Renal cortical epithelial cell (primary cell): ENCODE measurements around a stretch of chr7.

- RRBS = no CpG with 5 or more reads among the region's 8 CpGs
Observed at GRCh38 chr7:3529028-3529917, 228.2 kb downstream of the SDK1 start.

DNA sequence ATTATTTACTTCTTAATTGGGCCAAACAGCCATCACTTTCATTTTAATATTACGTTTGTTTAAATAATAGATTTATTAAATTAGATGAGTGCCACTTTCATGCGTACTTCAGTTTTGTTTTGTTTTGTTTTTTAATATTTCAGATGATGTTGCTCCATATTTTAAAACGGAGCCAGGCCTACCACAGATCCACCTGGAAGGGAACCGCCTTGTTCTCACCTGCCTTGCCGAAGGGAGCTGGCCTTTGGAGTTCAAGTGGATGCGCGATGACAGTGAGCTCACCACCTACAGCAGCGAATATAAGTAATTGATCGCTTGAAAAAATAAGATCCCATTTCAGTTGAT lies 317.9 kb downstream of the SDK1 start:
- RRBS = no CpG with 5 or more reads among the region's 9 CpGs

DNA sequence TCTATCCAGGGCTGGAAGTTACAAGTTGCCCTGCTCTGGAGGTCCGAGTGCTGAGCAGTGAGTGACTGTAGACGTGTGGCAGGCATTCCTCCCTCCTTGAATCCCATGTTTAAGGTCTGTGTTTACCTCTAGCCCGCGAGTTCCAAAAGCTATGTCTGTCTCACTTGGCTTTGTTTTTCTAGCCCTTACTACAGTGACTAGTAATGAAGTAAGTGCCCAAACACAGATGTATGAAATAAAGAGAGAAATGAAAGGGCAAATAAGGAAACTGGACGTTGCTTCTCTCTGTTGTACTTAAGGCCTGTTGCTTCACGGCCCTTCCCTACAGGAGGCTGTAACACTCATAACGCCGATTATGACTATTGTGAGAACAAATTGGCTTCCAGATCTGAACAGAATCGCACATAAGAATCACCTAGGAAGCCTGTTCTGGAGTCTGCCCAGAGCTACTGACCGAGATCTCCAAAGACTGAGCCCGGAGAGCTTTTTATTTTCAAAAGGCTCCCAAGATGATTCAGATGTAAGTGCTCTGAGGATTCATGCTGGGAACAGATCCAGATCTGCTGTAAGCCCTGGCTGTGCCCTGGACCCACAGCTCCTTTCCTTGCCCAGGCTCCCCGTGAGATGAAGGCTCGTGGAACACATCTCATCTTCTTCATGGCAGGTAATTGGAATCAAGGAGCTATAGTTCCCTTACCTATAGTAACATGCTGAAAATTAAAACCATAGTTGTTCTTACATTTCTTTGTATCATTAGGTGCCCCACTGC lies 432.6 kb downstream of the SDK1 start:
- RRBS = no CpG with 5 or more reads among the region's 13 CpGs

GRCh38 chr7:4238755-4239074 lies 443.4 kb upstream of the FOXK1 start:
- RRBS = no CpG with 5 or more reads among the region's 7 CpGs

GRCh38 chr7:4723461-4723756 lies 41.3 kb downstream of the FOXK1 start:
- RRBS = no CpG with 5 or more reads among the region's 10 CpGs

DNA sequence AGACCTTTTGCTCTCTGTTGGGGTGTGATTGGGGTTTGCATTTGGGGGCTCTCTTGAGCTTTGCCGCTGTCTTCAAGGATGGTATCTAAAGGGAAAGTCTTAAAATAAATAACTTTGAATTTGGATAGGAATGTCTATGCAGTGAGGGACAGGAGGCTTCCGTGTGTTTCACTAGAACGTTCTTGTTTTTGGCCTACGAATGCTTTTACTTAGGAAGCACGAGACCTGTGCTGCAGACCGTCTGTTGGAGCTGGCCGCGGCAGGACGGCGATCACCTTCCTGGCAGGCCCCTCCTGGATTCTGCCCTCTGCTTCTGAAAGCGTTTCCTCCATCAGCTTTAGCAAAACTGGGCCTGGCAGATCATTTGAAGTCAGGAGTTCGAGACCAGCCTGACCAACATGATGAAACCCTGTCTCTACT lies 44.0 kb downstream of the FOXK1 start:
- RRBS = no CpG with 5 or more reads among the region's 12 CpGs

GRCh38 chr7:4744202-4744537 lies 31.3 kb upstream of the AP5Z1 start:
- RRBS = no CpG with 5 or more reads among the region's 14 CpGs

DNA sequence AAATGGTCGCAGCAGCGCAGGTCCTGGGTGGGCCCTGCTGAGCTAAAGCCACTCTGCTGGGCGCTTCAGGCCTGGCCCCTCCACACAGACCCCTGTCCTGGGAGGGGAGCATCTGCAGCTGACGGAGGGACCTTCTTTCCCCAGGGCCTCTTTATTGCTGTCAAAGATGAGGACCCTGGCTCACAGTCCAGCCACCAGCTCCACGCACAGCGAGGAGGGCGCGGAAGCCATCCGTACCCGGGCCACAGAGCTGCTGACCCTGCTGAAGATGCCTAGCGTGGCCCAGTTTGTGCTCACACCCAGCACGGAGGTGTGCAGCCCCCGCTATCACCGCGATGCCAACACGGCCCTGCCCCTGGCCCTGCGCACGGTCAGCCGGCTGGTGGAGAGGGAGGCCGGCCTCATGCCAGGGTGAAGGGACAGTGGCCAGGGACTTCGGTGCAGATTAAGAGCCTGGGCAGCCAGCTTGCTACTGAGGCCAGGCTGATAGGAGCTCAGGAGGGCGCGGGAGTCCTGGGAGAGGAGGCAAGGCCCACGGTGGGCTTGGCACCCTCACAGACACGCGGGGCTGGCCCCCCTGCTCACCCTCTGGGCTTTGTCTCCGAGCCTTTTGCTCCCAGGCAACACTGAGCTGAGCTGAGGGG lies 15.7 kb downstream of the AP5Z1 start:
- RRBS = no CpG with 5 or more reads among the region's 27 CpGs

- RRBS = no CpG with 5 or more reads among the region's 56 CpGs
Observed at GRCh38 chr7:5046070-5047002, 676 bp downstream of the RBAK start.

GRCh38 chr7:5143062-5143624 lies 46.9 kb upstream of the WIPI2 start:
- RRBS = no CpG with 5 or more reads among the region's 15 CpGs

GRCh38 chr7:5143771-5144321 lies 46.2 kb upstream of the WIPI2 start:
- RRBS = no CpG with 5 or more reads among the region's 18 CpGs

DNA sequence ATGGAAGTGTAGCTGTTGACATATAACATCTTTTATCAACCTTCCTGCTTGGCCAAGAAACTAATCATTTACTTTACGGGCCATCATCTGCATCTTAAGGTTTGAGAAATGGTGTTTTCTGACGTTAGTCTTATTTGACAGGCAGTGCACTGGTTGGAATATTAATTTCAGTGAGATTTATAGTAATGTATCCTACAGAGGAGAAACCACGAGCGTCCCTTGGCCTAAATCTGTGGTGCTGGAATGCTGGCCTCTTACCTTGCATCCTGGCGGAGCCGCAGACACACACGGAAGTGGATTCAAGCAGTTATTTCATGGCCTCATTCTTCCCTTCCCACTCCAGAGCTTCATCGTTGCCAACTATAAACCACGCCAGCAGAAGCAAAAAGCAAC lies 13.0 kb downstream of the WIPI2 start:
- RRBS = no CpG with 5 or more reads among the region's 9 CpGs

- RRBS = no CpG with 5 or more reads among the region's 39 CpGs
Observed at GRCh38 chr7:5227898-5228500, 38.0 kb downstream of the WIPI2 start.

- RRBS = 55% methylated on average over 8 of the region's 25 CpGs
Observed at GRCh38 chr7:5237207-5237803, 45.4 kb upstream of the SLC29A4 start.

DNA sequence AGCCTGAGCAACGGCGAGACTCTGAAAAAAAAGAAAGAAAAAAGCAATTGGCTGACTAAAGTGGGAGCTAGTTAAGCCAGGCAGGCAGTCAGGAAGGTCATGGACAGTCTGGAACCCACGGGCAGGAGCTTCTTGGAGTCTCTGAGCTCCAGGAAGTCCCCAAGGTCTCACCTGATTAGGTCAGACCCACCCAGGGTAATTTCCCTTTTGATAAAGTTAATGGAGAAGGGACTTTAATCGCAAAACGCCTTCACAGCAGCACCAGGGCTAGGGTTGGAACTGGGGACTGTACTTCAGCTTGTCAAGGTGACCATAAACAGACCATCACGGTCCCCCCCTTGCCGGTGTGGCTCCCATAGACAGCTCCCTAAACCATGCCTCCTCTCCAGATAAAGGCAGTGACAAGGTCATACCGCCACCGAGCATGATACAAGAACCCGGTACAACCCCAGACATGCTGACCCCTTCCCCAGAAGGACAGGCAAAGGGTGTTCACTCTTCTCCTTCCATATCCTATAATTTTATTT lies 6.7 kb downstream of the SLC29A4 start:
- RRBS = 95% methylated on average over 4 of the region's 10 CpGs

- RRBS = no CpG with 5 or more reads among the region's 13 CpGs
Observed at GRCh38 chr7:5320369-5320764, 37.6 kb downstream of the SLC29A4 start.

GRCh38 chr7:5401392-5401921 lies 22.2 kb downstream of the TNRC18 start:
- RRBS = no CpG with 5 or more reads among the region's 13 CpGs

- RRBS = no CpG with 5 or more reads among the region's 4 CpGs
Observed at GRCh38 chr7:5408750-5409186, 14.9 kb downstream of the TNRC18 start.

DNA sequence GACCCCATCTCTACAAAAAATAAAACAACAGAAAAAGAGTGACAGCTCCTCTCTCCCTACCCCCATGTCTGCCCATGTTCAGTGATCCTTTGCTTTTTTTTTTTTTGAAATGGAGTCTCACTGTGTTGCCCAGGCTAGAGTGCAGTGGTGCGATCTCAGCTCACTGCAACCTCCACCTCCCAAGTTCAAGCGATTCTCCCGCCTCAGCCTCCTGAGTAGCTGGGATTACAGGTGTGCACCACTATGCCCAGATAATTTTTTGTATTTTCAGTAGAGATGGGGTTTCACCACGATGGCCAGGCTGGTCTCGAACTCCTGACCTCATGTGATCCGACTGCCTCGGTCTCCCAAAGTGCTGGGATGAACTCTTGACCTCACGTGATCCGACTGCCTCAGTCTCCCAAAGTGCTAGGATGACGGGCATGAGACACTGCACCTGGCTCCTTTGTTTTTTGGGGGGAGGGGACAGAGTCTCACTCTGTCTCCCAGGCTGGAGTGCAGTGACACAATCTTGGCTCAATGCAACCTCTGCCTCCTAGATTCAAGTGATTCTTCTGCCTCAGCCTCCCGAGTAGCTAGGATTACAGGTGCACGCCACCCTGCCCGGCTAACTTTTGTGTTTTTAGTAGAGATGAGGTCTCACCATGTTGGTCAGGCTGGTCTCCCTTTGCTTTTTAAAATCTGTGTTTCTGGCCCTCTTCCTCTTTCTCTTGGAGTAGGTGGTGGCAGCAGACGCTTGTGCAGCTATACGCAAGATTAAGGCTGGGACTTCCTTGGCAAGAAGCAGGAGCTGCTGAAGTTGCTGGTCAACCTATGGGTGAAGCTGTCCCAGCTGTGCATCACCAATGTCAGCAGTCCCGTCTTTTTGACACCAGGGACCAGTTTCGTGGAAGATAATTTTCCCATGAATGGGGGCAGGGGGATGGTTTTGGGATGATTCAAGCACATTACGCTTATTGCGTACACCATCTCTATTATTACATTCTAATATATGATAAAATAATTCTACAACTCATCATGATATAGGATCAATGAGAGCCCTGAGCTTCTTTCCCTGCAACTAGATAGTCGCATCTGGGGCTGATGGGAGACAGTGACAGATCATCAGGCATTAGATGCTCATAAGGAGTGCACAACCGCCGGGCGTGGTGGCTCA lies 6.4 kb downstream of the ACTB start:
- RRBS = no CpG with 5 or more reads among the region's 23 CpGs

GRCh38 chr7:5549132-5549820 lies 18.9 kb upstream of the ACTB start:
- RRBS = 7% methylated on average over 6 of the region's 10 CpGs